ENCODE results near the genes NCK2, UXS1 and RGPD4.

DNA sequence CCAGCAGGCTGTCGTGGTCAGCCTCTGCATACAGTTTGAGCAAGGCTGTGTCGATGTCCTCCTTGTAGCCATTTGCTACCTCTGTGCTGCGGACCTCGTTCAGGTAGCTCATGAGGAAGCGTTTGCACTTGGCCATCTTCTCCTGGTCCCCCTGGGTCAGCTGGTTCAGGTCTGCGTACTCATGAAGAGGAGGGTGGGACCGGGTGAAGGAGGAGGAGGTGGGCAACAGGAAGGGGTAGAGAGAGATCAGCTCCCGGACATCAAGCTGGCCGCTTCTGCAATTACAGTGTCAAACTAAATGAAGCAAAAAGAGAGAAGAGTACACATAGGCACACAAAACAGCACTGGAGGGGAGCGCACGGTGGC lies 38.9 kb downstream of the GPR45 start:
- PRO-cap = no peak

- PRO-cap = no peak
Observed at GRCh38 chr2:105377936-105378280, 20.9 kb downstream of the FHL2 start.

DNA sequence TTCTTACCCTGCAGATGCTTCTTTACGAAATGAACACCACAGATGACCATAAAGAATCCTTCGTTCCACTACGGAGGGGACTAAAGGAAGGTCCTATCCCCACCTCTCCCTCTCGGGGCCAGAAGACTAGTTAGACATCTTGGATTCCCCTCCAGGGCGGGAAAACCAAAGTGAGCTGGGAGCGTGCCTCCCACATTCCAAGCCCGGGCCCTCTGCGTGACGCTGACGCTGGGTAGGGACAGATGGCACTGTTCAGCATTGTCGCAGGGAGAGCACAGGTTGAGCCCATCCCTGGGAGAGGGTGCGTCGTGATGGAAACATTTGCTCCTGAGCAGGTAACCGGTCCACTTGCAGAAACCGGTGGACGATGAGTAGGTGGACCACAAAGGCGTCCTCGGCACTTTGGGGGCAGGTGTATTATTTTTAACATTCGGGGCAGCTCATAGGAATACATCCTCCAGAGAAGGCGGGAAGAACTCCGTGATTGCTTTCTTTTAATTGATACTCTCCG lies 700 bp upstream of the FHL2 start:
- PRO-cap = bidirectional peak, plus-strand start at position 277 of the sequence, minus-strand start at position 214 of the sequence

- PRO-cap = no peak
Observed at GRCh38 chr2:105448901-105449522, 50.2 kb upstream of the FHL2 start.

DNA sequence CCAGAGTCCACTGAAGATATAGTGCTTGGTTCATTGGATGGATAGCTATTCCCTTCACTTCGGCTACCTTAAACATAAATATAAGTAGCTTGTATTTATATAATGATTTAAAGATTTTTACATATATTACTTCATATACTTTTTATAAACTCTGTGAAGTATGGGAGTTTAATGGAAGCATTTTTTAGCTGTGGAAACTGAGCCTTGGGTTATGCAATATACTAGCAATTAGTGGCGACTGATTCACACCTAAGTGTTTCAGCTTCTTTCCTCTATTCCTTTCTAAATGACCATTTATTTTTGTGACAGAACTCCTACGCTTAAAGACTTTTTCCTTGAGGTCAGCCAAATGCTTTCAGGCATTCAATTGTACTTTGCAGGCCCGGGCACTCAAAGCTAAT lies 116.5 kb upstream of the FHL2 start:
- PRO-cap = no peak

DNA sequence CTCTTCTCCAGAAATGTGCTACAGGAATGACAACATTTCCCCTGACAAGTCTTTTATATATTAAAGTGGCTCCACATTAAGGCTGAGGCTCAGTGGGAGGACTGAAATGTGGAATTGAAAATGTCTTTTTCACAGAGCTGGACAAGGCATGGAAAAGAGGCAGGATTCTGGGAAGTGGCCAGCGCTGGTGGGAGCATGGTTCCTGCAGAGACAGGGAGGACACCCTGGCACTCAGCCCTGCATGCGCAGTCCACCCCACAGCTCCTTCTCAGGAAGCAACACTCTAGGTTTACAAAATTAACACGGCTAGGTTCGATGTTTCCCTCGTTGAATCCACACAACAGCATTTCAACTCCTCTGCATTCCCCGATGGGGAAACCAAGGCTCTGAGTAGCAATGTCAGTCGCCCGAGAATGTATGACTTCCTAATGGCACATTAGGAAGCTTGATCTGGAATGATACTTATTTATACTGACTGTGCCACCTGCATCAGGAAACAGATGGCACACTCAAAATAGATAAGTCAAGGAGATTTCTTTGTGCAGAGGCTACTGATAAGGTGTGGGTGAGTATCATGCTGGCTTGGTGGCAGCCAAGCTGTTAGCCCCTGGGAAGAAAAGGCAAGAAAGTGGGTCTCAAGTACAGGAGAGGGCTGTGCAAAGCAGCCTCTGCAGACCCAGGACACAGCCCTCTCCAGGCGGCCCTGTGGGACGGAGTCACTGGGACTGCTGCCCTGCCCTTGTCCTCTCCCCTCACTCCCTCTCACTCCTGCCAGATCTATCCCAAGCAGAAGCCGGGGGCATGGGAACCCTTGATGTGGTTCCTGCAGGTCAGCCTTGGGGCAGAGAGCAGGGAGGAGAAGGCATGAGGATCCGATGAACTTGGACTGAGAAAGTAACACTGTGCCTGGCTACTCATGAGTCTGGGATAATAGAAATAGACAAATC lies 158.4 kb upstream of the FHL2 start:
- PRO-cap = no peak

GRCh38 chr2:105744601-105745199 lies at the start of gene NCK2:
TSS of gene NCK2 (plus strand) at chr2:105744912.
- PRO-cap = bidirectional peak, plus-strand start at chr2:105744834, minus-strand start at chr2:105744779

- PRO-cap = no peak
Observed at GRCh38 chr2:105777576-105778130, 32.9 kb downstream of the NCK2 start.

- PRO-cap = no peak
Observed at GRCh38 chr2:105796036-105796732, 51.5 kb downstream of the NCK2 start.

DNA sequence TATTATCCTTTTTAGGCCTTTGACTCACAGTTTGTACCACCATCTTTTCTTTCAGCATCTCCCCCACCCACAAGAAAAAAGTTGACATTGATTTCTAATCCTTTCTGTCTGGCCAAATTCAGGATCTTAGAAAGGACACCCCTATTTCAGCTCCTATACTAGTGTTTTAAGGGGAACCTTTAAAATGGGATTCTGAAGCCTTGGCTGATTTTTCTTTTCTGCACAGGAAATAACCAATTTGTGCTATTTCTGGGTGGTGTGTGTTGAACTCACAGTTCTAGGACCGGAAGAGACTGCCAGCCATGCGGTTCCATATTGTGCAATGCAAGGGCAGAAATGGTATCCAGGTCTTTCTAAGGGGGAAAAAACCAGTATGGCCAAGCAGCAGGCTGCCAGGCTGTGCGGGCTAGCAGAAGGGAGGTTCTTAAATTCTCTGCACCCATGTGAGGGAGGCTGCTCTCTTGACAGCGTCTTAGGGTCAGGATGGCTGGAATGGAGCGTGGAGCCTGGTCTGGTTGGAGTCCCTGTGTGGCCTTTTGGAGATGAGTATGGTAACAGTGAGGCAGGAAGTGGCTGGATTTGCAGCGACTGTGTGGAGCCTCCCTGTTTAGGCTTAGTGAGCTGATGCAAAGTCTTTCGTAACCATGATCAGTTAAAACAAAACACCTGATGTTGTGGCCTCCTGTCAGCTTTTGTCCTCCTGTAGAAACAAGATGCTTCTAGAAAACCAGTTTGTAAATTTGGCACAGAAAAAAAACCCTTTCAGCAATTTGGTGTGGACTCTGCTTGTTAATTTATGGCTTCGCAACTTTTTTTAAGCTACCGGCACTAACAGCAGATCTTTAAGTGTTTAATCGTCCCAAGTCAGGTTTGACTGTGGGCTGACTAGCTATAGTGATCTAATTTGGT lies 52.6 kb downstream of the NCK2 start:
- PRO-cap = no peak

GRCh38 chr2:105843894-105844556 lies 99.3 kb downstream of the NCK2 start:
- PRO-cap = no peak

DNA sequence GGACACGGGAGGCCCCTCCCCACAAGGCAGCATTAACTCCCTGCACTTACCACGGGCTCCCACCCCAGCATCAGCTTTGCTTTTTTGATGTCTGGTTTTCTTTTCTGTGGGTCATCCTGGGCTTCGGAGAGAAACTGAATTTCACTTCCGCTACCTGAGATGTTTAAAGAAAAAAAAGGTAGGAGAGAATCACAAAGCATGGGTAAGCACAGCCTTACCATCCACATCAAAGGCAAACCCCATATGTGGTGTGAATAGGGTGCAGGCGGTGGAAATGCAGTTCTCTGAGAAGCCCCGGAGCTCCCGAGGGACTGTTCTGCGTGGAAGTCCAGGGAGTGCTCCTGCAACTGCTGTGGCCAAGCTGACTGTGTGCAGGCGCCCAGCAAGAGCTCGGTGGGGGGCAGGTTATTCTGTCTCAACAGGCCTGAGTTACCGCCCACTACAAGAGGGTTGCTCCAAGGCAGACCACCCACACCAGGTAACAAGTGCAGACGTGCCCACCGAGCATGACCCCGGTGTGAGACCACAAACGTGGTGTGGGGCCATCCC lies 31.3 kb downstream of the ECRG4 start:
- PRO-cap = no peak

- PRO-cap = no peak
Observed at GRCh38 chr2:106130102-106131149, 63.7 kb downstream of the UXS1 start.

GRCh38 chr2:106160890-106161324 lies 33.2 kb downstream of the UXS1 start:
- PRO-cap = no peak

- PRO-cap = bidirectional peak, plus-strand start at chr2:106194573, minus-strand start at chr2:106194299
Observed at GRCh38 chr2:106193588-106194818, at the start of gene UXS1. TSS of gene UXS1 (minus strand) at chr2:106194301.

GRCh38 chr2:106388624-106389362 lies 79.4 kb downstream of the RGPD3 start:
- PRO-cap = no peak

DNA sequence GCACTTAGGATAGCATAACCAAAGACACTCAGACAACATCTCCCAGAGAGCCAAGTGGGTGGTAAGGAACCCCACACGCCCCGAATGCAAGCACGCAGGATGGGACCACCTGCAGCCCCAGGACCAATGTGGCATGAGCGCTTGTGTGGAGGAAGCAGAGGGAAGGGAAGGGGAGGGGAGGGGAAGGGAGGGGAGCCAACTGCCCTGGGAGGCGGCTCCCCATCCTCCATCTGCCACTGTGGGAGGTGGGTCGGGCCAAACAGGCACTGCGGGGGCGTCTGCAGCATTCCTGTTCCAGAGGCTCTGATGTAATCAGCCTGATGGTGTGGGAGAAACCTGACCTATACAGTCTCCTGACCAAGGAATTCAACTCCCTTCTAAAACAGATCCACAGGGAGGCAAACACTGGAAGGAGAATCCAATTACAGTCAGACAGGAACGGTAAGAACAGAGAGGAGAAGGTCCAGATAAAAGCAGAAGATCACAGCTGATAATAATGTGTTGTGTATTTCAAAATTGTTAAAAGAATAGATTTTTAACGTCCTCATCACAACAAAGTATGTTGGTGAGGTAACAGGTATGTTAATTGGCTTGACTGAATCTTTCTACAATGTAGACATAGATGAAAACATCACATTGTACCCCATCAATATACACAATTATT lies 88.8 kb downstream of the CD8B2 start:
- PRO-cap = no peak

DNA sequence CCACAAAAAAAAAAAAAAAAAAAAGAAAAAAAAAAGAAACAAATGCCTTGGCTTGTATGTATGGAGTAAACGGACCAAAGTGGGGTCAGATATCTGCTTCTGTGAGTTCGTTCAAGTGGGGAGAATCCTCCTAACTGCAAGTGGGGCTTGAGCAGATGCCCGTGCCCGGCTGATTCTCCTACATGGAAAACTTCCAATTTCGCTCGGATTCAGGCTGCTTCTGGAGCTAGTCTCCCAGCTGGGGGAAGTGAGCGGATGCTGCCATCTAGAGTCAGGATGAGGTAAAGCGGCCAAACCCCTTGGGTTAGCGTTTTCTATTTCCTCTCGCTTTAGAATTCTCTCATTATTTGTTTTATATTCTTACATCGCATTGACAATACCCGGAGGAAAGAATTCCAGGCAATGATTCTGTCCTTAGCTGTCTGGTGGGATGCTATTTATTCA lies 95.3 kb downstream of the CD8B2 start:
- PRO-cap = no peak

DNA sequence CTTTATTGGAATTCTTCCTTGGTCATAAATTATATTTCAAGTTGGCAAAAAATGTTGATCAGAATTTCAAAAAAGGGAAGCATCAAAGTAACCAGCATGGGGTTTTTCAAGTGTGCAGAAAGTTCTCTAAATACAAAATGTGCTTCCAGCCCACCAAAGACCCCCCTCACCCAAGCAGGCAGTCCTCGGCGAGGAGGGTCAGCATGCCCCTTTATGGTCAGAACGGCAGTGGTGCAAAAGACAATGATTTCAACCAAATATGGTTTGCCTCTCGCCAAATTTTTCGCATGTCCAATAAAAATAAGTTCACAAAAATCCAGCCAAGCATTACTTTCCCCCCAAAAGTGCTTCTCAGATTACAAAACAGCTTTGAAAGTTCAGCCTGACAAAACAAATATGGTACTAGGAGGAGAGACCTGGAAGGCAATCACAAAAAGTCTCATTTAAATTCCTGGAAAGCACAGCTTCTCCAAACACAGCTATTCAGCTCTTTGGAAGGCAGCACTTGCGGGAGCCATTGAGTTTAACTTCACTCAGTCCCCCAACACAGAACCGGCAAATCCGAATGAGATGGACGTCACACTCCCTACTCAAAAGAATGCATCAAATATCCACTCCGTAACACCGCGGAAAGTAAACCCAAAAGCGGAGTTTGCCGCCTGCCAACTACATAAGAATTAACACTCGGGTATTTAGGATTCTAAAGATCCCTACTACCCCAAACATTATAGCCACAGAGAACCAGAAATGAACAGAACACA lies 782 bp downstream of the ST6GAL2 start:
- PRO-cap = no peak

DNA sequence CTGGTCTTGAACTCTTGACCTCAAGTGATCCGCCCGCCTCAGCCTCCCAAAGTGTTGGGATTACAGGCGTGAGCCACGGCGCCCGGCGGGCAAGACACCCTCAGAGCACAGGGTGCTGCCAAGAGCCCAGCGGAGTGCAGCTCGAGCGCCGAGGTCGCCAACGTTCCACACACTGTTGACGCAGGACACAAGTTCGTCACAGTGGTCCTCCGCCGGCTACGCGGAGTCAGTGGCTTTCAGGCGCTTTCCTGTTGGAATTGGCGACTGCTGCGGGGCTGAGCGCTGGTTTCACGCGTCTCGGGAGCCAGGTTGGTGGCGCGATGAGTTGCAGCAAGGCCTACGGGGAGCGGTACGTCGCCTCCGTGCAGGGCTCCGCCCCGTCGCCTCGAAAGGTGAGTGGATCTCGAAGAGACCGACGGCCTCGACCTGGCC lies at the start of gene RGPD4:
Gene RGPD4 (plus strand): TSS at position 199 of the 432 bp plus-strand sequence.
- PRO-cap = no peak